HEK293 (cell line): ENCODE data around the genes ZNF69, ZNF563 and GNG14.

DNA sequence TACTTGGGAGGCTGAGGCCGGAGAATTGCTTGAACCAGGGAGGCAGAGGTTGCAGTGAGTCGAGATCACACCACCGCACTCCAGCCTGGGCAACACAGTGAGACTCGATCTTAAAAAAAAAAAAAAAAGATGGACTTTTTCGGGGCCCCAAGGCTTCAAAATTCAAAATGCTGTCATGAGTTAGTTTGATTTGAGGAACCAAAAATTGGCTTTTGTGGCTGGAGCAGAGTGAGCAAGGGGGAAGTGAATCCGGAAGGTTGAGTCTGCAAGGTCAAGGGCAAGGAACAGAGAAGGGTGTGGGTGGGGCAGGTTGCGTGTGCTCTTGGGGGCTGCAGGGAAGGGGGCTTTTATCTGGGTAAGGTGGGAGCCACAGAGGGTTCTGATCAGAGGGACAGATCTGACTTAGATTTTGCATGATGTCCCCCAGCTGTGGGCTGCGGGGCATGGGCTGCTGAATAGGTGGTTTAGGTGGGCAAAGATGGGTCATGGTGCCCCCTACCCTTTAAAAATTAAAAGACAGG is 6.5 kb upstream of the ACP5 start:
- PRO-cap = no peak
- RRBS, 2 experiments = no CpG with 5 or more reads among the region's 8 CpGs

GRCh38 chr19:11887602-11888577 is at the start of gene ZNF69:
TSS of gene ZNF69 (plus strand) at chr19:11887782.
- PRO-cap = no peak
- RRBS, 2 experiments = 46 to 60% methylated on average over 4 to 9 of the region's 58 CpGs

- PRO-cap = no peak
- RRBS, 2 experiments = no CpG with 5 or more reads among the region's 5 CpGs
These were observed 8.7 kb downstream of the ZNF44 start for GRCh38 chr19:12285978-12286383.

DNA sequence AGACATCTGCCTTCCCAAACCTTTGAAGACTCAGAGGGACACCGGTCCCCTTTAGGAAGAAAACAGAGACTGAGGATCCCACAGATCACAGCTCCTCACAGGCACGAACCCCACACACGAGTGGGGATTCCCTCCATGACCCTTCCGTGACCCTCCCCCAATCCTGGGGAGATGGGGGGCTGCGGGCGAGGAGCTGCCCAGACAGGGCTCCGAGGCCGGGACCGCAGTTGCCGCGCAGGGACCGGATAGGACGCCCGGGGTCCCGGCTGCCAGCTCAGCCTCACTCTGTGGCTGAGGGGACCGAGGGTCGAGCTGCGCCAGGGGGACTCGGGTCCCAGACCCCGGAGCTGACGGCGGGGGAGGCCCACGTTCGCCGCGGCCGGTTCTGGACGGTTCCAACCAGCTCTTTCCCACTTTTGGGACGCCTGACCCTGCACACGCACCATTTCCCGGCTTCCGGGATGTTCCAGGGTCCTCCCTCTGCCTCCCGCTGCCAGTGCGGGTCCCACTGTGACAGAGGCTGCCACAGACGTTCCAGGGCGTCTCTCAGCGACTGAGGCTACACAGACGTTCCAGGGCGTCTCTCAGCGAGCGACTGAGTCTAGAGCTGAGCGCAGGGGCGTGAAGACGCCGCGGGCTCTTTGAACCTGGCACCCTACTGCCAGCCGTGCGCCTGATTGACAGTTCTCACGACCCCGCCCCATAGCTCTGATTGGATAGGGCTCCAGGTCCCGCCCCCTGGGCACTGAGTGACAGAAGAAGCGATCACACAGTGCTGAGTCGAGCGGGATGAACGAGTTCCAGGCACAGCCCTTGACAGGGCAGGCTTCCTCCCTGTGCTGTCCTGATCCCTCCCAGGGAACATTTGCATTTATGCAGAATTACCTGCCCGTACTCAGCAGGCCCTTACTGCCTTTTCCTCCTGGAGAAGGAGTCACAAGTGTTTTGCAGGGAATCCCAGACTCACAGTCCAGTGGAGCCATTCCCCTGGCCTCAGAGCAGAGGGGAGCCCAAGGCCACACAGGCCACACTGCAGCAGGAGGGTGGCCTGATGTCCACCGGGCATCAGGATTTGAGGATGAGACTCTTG is at the start of gene ZNF563:
TSS of gene ZNF563 (minus strand) at position 597 of the 1,090 bp plus-strand sequence.
- PRO-cap = no peak
- RRBS, 2 experiments = 2 to 5% methylated on average over 12 of the region's 57 CpGs

DNA sequence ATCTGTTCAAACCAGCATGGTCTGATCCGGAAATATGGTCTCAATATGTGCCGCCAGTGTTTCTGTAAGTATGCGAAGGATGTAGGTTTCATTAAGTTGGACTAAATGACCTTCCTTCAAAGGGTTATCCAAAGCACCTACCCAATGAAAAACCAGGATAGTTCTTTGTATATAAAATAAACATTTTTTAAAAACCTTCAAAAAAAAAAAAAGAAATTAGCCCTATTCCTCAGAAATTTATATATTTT is 8.1 kb upstream of the ZNF442 start:
- PRO-cap = no peak
- RRBS, 2 experiments = no CpG with 5 or more reads among the region's 3 CpGs

- PRO-cap = no peak
- RRBS, 2 experiments = no CpG with 5 or more reads among the region's 13 CpGs
These were observed 6.1 kb downstream of the ZNF564 start for GRCh38 chr19:12545116-12545702.

DNA sequence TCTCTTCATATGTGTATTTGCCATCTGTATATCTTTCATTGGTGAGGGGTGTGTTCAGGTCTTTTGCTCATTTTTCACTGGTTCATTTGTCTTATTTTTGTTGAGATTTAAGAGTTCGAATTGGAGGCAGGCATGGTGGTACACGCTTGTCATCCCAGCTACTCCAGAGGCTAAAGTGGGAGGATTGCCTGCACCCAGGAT is 5.4 kb downstream of the ZNF791 start:
- PRO-cap = no peak
- RRBS, 2 experiments = no CpG with 5 or more reads among the region's 2 CpGs

GRCh38 chr19:12665147-12665981 is 1.2 kb downstream of the MAN2B1 start:
- PRO-cap = no peak
- RRBS, 2 experiments = no CpG with 5 or more reads among the region's 21 CpGs

DNA sequence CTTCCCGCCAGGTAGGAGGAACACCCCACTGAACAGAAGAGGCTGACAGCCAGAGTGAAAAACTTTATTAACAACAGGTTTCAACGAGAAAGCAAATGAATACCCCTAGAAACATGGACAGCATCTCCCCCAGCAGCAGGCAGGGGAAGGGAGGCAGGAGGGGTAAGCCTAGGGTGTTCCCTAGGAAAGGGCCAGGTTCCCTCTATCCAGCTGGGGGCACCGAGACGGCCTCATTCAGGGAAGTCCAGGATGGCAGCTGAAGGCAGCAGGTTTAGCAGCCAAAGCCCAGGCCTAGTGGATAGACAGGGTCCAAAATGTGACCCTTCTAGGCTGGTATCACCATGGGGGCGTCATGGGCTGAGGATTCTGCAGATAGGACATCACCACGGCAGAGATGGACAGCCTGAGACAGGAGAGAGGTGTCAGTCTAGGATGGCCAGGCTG is 1.2 kb downstream of the WDR83OS start:
- PRO-cap = no peak
- RRBS, 2 experiments = no CpG with 5 or more reads among the region's 6 CpGs

DNA sequence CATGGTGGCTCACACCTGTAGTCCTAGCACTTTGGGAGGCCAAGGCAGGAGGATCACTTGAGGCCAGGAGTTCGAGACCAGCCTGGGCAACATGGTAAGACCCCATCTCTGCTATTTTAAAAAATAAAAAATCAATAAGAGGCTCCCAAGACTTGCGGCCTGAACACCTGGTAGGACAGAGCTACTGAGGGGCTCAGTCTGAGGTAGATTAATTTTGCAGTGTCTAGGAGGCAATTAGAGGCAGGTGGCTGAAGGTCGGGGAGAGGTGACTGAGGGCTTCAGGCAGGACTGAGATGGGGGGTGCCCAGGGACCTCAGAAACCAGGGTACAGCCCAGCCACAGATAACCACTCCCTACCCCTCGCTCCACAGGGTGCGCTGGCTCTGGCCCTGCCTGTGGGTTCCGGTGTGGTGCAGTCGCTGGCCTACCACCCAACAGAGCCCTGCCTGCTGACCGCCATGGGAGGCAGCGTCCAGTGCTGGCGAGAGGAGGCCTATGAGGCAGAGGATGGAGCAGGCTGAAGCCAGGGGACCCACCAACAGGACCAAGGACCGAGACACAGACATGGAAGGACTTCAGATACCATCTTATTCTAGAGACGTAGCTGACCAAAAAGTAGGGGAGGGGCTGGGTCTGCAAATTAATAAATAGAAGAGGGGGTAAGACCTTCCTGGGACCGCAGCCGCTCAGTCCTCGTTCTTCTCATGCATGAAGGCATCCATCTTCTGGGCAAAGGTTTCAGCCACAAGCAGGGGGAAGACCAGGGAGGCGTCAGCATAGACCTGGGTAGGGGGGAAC is 6.1 kb upstream of the WDR83OS start:
- PRO-cap = no peak
- RRBS, 2 experiments = no CpG with 5 or more reads among the region's 16 CpGs

DNA sequence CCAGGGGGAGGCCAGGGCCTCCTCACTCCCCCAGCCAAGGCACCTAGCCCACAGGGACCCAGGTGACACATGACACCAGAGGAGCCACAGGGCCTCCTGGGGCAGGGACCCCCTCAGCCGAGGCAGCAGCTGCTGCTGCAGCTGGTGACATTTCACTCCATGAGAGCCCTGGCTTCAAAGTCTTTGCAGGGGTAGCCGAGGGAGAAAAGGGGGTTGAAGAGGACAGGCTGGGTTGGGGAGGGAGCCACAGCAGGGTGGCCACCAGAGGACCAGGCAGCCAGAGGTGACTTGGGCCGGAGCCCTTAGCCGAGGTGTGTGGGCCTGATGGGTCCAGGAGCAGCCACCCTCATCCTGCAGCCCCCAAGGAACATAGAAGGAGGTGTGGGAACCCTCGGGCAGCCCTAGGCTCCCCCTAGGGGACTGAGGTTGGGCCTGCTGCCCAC is at the start of gene GNG14:
TSS of gene GNG14 (plus strand) at position 413 of the 443 bp plus-strand sequence.
- PRO-cap = no peak
- RRBS, 2 experiments = no CpG with 5 or more reads among the region's 5 CpGs

- PRO-cap = bidirectional peak, plus-strand start at chr19:12737247, minus-strand start at chr19:12736877
- RRBS, 2 experiments = under 1 to 1% methylated on average over 4 of the region's 18 CpGs
These were observed 468 bp upstream of the GET3 start for GRCh38 chr19:12736645-12737413.

DNA sequence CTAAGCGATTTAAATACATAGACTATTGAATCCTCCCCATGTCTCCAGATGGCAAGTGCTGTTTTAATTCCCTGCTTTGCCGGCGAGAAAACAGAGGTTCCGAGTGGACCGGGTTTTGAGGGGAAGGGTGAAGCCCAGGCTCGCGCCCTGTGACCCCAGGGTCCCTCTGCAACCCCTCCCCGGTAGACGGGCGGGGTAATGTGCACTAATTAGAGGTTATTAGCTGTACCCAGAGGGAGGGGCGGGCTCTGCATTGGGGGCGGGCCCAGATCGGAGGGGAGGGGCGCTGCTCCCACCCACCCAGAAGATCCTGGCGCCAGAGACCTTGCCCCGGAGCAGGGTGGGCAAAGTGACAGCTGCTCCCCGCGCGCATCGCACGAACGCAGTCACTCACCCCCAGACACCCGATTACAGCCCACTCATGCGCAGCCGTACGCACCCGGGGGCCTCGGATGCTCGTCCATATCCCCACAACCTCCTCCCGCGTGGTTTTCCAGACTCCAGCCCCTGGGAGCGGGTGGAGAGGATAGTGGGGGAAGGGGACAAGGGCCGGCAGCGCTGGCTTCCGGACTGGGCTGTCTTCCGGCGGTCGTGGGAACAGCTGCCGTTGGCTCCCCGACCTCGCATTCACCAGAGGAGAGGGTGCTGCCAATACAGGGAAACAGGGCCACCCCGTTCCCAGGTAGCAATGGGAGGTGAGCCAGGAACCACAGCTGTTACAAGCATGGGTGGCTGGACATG is 2.7 kb upstream of the HOOK2 start:
- PRO-cap = no peak
- RRBS, 2 experiments = 9% methylated on average over 4 to 12 of the region's 42 CpGs

DNA sequence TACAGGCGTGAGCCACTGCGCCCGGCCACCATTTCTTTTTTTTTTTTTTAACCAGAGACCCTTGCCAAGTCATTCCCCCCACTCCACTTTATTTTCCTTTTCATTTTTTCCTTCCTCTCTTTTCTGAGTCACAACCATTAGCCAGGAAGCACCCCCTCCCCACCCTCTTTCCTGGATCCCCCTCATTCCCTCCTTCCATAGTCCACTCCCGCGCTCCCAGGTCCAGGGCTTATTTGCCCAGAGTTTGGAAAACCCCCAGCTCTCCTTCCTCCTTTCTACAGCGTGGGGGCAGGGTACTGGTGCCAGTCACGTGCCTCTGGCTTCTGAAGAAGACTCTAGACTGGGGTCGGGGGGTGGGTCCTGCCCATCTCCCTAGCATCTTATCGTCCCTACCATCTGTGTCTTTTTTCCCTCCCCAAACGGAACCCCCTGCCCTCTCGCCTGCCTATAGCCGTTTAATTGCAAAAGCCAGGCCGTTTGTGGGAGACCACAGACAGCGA is 1.1 kb upstream of the CALR start:
- PRO-cap = no peak
- RRBS, 2 experiments = no CpG with 5 or more reads among the region's 14 CpGs

GRCh38 chr19:12946073-12946778 is 564 bp downstream of the RAD23A start:
- PRO-cap = bidirectional peak, plus-strand start at chr19:12946303, minus-strand start at chr19:12946228
- RRBS, 2 experiments = no CpG with 5 or more reads among the region's 42 CpGs

DNA sequence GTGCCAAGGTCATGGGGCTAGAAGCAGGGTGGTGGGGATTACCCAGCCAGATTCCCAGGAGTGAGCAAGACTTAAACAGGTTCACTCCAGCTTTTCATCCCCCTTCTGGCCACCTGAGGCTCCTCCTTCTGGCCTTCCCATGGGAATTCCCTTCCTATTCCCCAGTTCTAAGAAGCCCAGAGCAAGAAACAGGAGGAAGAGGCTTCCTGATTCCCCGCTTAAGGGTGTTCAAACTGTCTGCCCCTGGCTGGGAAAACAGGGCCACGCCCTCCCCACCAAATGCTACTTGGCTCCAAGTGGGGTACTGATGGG is 14.1 kb downstream of the NFIX start:
- PRO-cap = no peak
- RRBS, 2 experiments = no CpG with 5 or more reads among the region's 2 CpGs

GRCh38 chr19:13017637-13019019 is 22.9 kb downstream of the NFIX start:
- PRO-cap = no peak
- RRBS, 2 experiments = 74 to 91% methylated on average over 4 to 5 of the region's 31 CpGs

- PRO-cap = no peak
- RRBS, 2 experiments = no CpG with 5 or more reads among the region's 5 CpGs
These were observed 38.9 kb downstream of the NFIX start for GRCh38 chr19:13034024-13034667.

DNA sequence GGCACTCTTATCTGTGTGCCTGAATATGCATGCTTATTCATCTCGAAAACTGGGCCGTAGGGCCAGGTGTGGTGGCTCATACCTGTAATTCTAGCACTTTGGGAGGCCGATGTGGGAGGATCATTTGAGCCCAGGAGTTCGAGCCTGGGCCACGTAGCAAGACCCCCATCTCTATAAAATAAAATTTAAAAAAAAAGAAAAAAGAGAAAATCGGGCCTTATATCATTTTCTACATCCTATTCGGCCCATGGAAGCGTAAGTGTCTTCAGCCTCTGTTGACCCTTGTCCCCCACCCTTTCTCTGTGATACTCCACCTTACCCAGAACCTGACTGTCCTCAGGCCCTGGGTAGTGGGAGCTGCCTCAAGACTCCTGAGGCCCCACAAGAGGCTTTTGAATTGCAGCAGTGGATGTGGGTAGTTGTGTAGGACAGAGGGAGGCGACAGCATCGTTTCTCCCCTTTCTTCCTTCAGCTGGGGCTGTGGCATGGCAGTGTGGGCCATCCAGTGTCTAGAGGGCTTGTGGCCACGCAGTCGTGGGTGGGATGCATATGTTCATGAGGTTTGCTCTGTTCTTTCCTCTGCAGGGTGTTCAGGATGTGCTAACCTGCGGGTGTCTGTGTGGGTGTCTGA is 48.6 kb downstream of the NFIX start:
- PRO-cap = no peak
- RRBS, 2 experiments = no CpG with 5 or more reads among the region's 13 CpGs

- PRO-cap = no peak
- RRBS, 2 experiments = no CpG with 5 or more reads among the region's 12 CpGs
These were observed 48.8 kb downstream of the LYL1 start for GRCh38 chr19:13053709-13054395.